Zone of skin (tissue), 1 donor: ENCODE measurements around a stretch of chr7.

GRCh38 chr7:128651627-128652254 is 20.4 kb upstream of the GARIN1A start:
- RRBS, result no CpG with 5 or more reads among the region's 6 CpGs

DNA sequence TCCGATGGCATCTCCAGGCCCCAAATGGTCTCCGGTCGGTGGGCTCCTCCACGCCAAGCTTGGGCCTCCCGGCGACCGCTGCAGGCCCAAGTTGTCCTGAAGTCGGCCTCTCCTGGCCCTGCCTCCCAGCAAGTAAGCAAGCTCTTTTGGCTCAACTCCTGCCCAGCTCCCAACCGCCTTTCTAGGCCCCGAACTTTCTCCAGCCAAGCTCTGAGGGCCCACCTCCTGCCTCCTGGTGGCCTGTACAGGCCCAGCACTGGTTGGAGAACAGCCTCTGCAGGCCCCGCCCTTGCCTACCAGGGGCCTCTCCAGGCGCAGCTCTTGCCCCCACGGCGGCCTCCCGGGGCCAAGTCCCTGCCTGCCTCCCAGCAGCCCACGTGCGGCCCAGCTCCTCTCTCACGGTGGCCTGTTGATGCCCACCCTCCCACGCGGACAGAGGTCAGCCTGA is 18.9 kb upstream of the GARIN1A start:
- RRBS, result no CpG with 5 or more reads among the region's 20 CpGs

DNA sequence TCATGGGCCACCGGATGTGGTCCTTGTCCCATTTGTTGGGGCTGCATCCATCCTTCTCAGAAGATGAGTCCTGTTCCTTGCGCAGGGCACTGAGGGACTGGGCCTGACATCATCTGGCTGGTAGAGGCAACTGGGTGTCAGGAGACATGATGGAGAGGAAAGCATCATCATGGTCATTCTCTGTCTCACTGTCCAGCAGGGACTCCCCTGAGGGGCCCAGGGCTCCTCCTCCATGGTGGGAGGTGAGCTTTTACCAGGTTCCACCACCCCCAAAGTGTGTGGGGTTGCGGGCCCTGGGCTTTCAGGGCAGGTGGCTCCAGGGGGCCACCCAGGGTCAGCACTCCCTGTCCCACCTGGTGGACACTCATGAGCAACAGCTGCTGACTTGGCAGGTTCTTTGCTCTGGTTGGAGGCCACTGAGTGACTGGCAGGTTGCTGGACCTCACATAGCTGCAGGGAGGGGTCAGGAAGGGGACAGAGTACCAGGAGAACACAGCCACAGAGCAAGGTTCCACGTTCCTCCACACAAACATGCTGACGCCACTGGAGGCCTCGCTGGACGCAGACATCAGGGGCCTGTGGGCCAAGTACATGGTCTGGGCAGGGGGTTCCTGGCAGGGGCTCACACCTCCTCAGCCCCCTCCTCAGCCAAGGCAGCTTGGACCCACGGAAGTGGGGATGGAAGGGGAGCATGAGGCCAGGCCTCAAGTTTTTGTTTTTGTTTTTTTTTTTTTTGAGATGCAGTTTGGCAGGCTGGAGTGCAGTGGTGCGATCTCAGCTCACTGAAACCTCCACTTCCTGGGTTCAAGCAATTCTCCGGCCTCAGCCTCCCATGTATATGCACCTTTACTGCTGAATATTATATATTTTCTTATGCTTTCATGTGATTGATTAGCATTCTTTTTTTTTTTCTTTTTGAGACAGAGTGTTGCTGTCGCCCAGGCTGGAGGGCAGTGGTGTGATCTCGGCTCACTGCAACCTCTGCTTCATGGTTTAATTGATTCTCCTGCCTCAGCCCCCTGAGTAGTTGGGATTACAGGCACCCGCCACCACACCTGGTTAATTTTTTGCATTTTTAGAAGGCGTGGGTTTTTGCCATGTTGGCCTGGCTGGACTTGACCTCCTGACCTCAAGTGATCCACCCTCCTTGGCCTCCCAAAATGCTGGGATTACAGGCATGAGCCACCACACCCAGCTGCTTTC is 13.5 kb upstream of the GARIN1A start:
- RRBS, result no CpG with 5 or more reads among the region's 14 CpGs

GRCh38 chr7:128741771-128742600 is 2.8 kb downstream of the CALU start:
- RRBS, result no CpG with 5 or more reads among the region's 6 CpGs

DNA sequence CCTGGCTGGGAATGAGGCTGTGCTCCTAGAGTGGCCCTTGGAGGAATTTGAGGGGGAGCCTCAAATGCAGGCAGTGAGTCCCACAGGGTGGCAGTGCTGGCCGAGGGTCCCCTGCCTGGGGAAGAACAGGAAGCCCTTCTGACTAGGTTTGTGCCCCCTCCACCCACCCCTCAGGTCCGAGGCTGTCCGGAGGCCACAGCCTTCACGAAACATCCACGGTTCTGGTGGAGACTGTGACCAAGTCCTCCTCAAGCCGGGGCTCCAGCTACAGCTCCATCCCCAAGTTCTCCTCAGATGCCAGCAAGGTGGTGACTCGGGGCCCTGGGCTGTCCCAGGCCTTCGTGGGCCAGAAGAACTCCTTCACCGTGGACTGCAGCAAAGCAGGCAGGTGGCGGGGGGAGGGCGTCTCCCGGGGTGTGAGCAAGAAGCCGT is 4.8 kb upstream of the ATP6V1F start:
- RRBS, result no CpG with 5 or more reads among the region's 13 CpGs

DNA sequence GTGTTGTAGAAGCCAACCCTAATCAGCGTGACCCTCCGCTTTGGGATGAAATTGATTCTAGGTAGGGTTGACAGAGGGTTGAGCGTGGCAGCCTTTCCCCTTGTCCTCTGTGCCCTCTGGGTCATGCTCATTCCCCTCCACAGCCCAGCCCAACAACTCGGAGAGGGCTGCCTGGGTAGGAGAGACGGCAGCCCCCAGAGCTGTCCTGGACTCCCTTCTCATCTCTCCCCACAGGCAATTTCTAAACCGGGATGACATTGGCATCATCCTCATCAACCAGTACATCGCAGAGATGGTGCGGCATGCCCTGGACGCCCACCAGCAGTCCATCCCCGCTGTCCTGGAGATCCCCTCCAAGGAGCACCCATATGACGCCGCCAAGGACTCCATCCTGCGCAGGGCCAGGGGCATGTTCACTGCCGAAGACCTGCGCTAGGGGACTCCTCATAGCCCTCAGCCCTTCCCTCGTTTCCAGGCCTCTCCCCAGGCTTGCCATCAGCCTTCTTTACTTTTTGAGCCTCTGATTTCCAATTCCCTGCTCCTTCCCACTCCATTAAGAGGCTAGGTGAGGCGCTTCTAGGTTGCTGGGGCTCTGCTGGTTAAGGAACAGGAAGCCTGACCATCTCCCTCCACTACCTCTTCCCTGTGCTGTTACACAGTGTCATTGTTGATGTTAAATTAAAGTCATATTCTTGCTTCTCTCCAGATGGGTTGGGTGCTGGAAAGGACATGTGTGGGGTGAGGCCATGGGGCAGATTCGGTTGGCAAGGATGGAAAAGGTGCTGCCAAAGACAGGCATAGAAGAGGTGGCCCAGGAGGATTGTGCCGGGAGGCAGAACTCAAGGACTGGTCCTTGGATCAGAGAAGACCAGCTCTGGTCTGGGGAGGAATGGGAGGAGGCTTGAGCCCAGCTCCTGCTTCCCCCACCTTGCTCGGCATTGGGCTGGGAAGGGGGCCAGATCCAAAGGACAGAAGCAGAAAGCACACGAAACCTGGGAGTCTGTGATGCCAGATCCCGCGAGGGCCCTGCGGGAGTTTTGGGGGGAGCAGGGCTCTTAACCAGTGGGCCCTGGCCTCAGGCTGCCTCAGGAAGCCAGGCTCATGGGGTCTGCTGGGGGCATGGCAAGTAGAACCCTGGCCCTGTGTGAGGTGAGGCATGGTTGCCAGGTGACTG is 600 bp upstream of the ATP6V1FNB start:
- RRBS, result no CpG with 5 or more reads among the region's 24 CpGs

GRCh38 chr7:128868185-128868802 is 2.2 kb downstream of the ATP6V1FNB start:
- RRBS, result no CpG with 5 or more reads among the region's 11 CpGs

GRCh38 chr7:128911336-128912116 is 1.0 kb upstream of the KCP start:
- RRBS, result no CpG with 5 or more reads among the region's 11 CpGs

DNA sequence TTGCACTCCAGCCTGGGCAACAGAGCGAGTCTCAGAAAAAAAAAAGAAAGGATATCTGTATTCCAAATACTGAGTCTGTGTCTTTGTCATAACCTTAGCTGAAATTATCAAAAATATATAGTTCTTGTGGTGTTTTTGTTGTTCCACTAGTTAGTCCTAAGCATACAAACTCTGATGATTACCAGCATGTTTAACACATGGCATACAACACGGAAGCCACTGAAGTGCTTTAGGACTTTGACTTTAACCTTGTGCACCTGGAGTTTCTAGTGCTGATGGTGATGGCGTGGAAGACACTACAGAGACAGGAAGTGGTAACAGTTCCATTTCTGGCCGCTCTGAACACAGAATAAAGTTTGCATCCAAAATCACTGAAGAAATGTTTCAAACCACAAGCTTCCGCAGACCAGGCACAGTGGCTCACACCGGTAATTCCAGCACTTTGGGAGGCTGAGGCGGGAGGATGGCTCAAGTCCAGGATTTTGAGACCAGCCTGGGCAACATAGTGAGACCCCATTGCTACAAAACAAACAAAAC is 40.3 kb upstream of the TNPO3 start:
- RRBS, result no CpG with 5 or more reads among the region's 7 CpGs

DNA sequence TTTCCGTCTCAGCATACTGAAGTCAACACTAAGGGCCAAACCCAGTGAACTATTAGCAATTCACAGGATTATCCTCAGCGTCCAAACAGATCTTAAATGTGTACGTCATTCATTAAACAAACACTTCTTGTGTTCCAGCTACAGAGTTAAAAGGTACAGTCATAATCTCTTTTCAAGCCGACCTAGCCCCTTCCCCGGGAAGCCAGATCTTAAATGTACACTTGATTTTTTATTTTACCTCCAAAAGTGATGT is 23.9 kb upstream of the STRIP2 start:
- RRBS, result no CpG with 5 or more reads among the region's 5 CpGs

DNA sequence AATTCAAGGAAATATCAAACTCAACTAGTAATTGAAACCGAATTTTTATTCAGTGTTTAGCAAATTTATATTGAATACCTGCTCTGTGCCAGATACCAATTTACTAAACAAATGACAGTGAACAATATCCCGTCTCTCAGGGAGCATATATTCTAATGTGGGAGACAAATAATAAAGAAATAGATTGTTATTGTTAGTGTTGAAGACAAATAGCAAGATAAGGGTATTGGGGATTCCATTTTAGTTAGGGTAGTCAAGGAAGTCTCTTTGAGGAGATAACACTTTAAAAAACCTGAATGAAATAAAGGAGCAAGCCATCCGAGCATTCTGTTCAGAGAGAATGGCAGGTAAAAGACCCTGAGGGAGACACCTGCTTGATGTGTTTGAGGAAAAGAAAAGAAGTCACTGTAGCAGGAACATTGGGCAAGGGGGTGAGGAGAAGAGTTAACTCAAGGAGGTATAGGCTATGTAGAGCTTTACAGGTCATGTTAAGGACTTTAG is 16.5 kb upstream of the STRIP2 start:
- RRBS, result no CpG with 5 or more reads among the region's 3 CpGs

DNA sequence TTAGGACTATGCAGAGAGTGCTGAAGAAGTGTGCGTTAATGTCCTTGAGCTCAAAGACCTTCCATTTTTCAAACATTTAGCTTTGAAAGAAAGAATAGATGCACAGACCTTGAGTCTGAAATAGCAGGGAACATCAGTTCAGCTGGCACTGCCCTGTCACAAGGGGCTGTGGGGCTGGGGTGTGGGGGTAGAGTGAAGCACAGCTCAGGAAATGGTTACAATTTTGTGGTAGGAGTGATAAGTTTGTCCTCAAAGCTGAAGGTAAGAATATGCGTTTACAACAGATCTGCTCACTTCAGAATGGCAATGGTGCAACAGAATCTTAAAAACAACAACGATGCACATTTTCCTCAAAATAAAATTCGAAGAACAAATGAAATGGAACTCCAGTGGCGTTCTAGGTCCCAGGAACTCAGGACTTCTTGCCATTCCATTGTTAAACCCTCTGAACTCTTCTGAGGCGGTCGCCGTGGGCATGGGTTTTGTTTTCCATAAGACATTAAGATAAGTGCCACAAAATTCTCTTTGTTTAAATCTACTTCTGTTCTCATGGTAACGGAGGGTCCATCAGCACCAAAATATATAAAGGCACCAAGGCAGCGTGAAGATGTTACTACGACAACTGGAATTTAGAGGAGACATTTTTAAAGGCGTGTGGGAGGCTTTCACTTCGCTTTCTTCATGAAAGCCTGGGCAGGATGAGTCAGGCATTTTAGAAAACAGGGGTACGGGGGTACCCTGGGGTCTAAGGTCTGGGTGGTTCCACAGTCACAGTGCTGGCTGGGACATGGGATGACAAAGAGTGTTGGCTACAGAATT is 33.8 kb downstream of the SMKR1 start:
- RRBS, result no CpG with 5 or more reads among the region's 14 CpGs

DNA sequence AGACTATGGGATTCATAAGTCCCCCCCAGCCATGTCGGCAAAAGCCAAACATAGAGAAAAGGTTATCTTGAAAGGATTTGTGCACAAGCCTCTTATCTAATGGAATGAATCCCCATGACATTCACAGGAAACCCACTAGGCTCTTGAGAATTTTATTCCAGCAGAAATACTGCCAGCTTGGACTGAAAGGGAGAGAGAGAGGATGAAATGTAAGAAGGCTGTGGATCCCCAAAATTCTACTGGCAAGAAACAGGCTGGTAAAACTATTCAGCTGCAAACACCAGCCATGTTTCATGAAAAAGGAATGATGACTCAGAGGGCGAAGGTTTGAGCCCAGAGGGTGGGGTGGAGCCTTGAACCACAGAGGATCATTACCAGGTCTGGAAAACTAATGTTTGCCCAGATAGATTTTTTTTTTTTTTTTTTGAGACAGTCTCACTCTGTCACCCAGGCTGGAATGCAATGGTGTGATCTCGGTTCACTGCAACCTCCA is 41.8 kb upstream of the NRF1 start:
- RRBS, result no CpG with 5 or more reads among the region's 3 CpGs

DNA sequence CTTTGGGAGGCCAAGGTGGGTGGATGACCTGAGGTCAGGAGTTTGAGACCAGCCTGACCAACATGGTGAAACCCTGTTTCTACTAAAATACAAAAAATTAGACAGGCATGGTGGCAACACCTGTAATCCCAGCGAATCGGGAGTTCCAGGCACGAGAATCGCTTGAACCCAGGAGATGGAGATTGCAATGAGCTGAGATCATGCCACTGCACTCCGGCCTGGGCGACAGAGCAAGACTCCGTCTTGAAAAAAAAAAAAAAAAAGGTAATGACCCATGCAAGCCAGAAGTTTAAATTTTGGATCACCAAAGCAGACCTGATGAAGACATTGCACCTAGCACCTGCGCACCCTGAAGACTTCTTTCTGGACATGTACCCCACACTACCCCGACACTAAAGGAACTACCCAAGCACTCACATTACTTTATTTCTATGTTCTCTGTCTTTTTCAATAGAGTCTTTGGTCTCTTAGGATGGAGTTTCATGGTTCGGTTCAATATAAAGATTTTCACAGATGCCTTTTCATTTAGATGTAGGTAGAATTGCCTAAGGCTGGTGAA is 119.6 kb downstream of the NRF1 start:
- RRBS, result no CpG with 5 or more reads among the region's 10 CpGs

DNA sequence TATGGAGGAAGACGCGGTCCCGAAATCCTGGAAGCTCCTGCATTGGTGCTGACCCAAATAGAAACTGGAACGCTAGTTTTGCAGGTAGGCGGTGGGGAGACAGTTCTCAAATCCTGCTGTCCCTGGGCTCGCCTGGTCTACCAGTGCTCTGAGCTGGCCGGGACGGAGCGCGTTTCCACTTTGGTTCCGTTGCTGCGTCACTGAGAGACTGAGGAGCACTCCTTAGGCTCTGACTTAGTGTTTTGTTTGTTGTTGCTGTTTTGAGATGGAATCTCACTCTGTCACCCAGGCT is 15.3 kb downstream of the CPA4 start:
- RRBS, result no CpG with 5 or more reads among the region's 12 CpGs

- RRBS, result no CpG with 5 or more reads among the region's 4 CpGs
Measured at GRCh38 chr7:130419751-130419968, 21.2 kb downstream of the CEP41 start.

GRCh38 chr7:130490746-130491587 is 918 bp upstream of the MEST start:
- RRBS, result 29% methylated on average over 26 of the region's 54 CpGs

DNA sequence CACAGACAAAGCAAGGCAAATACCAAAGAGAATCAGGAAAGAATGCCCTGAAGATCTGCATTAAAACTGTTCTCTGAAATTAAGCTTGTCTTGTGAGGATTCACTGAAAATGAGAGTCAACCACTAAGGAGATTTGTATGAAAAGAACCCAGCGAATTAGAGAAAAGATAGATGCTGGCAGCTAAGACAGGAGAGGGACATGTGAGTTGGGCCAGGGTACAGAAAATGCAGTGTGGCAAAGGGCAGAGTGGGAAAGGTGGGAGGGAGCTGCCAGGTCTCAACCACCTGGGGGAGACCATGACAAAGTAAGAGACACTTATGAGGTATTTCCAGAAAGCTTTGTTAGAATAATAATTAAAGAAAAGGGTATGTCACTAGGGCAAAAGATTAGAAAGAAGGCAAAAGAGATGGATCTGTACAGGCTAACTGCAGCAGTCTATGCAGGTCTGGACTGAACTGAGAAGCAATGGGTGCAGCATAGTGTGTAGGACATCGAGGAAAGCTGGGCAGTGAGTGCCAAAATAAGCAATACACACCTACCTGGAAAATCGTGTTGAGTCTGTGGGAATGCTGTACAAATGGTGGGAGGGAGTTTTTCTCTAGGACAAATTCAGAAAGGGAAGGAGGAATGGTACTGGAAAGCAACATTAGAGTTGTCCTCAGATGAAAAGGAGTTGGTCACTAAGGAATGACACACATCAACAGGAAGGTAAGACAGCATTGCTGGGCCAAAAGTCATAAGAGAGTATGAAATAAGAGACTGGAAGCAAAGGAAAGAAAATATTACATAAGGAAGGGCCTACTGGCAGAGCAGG is 19.2 kb downstream of the MEST start:
- RRBS, result no CpG with 5 or more reads among the region's 3 CpGs

DNA sequence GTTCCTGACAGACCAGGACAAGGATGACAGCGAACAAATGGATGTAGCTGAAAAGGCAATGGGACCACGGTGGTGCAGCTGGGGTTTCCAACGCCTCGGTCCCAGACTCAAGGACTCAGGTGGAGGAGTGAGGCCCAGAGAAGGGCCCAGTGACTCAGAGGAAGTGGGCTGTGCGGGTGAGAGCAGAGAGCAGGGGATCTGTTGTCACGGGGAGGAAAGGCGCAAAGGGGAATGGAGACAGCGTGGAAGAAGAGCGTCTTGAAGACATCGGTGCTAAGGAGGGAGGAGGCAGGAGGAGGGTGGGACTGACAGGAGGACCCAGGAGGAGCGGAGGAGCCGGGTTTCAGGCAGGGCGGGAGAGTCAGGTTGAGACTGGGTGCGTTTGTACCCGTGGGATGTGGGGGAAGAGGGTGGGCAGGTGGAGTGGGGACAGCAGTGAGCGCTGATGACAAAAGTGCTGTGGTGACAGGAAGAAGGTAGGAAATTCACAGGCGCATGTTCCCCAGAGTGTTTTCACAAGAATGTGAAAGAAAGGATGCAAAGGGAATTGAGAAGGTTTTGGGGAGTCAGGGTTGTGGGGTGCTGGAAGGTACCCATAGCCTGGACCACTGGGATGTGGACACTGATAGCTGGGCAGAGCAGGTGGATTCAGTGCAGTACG is 36.0 kb downstream of the MEST start:
- RRBS, result no CpG with 5 or more reads among the region's 18 CpGs